HepG2 (cell line): Measurements from ENCODE around the genes SLC6A14 and WDR44.

GRCh38 chrX:115950970-115951445 is 219.5 kb upstream of the AGTR2 start:
- RRBS, 2 experiments, result no CpG with 5 or more reads among the region's 15 CpGs
CAGE:
- cytosol, long polyA minus RNA, result no peak
- cytosol, long polyA plus RNA, result no peak
- long polyA plus RNA, result no peak
- nucleus, long polyA minus RNA, result no peak
- nucleus, long polyA plus RNA, result no peak

GRCh38 chrX:115968065-115969360 is 202.0 kb upstream of the AGTR2 start:
- RRBS, 2 experiments, result 6 to 8% methylated on average over 5 to 11 of the region's 57 CpGs
CAGE:
- cytosol, long polyA minus RNA, result no peak
- cytosol, long polyA plus RNA, result no peak
- long polyA plus RNA, result no peak
- nucleus, long polyA minus RNA, result no peak
- nucleus, long polyA plus RNA, result no peak

DNA sequence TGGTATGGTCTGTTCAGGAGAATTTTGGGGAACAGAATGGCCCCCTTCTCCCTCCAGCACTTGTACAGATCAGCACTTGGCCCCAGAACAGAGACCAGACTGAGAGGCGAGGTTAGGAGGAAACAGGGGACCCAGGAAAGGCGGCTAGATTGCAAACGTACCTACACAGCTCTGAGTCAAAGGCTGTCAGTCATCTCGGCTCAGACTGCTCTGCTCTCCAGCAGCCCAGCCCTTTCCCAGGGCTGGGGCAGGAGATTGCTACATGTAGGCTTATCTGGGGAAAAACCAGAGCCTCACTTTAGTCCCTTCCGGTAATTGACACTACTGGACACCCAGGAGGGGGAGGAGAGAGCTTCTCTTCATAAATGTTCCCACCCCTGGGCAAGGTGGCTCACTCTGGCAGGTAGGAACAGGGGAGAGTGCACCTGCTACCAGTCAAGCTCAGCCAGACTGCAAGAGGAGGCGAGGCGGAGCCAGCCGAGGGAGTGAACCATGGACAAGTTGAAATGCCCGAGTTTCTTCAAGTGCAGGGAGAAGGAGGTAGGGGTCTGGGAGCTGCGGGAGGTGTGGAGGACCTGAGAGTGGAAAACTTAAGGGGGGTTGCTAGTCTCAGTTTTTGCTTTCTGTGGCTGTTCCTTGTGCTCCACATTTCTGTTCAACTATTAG is at the start of gene SLC6A14:
SLC6A14 (plus strand) TSS at position 389 of the 666 bp plus-strand sequence.
- RRBS, 2 experiments, result no CpG with 5 or more reads among the region's 10 CpGs
CAGE:
- cytosol, long polyA minus RNA, result start-site peak on the plus strand centred at position 304 of the sequence, 12 bp wide, 97 reads; start-site peak on the plus strand centred at position 390 of the sequence, 15 bp wide, 966 reads
- cytosol, long polyA plus RNA, result start-site peak on the plus strand centred at position 396 of the sequence, 174 bp wide, 136 and 176 reads in 2 replicates
- long polyA plus RNA, result start-site peak on the plus strand centred at position 376 of the sequence, 174 bp wide, 359 and 130 reads in 2 replicates
- nucleus, long polyA minus RNA, result no peak
- nucleus, long polyA plus RNA, result no peak

DNA sequence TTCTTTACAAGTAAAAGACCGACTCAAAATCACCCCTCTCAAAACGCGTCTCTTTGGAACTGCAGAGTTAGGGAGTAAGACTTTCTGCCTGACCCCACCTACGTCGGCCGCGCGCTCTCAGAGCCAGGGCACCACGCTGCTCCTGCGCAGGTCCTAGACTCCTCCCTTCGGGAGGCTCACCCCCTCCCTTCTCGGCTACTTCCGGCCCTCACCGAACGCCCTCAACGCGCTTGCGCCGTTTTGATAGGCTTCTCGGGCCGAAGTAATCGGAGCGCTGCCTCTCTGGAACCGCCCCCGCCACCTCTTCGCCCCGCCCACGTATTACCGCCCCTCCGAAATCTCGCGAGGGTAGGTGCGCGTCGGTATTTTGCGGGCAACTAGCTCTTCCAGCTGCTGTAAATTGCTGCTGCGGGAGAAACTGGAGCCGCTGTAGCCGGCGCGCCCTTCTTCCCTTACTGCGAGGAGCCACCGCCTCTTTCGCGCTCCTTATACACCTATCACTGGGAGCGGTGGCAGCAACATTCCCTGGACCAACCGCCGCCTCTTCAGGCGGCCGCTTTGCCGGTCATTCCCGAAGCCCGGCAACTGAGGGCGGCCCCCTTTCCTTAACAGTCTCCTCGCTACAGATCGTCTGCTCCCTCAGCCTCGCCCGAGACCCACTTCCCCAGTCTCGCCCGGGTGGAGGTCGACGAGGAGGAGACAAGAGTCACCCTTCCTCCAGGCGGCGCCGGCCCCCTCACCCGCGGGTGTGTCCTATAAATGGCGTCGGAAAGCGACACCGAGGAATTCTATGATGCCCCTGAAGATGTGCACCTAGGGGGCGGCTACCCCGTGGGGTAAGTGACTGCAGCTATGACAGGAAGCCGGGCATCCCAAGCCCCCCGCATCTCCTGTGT is at the start of gene WDR44:
WDR44 (plus strand) TSS at position 362 of the 896 bp plus-strand sequence.
- RRBS, 2 experiments, result 2% methylated on average over 9 to 11 of the region's 75 CpGs
CAGE:
- cytosol, long polyA minus RNA, result start-site peak on the plus strand centred at position 367 of the sequence, 10 bp wide, 110 reads
- cytosol, long polyA plus RNA, result no peak
- long polyA plus RNA, result start-site peak on the plus strand centred at position 377 of the sequence, 101 bp wide, 45 and 48 reads in 2 replicates
- nucleus, long polyA minus RNA, result no peak
- nucleus, long polyA plus RNA, result start-site peak on the plus strand centred at position 350 of the sequence, 46 bp wide, 61 and 89 reads in 2 replicates

- RRBS, 2 experiments, result 2% methylated on average over 13 to 16 of the region's 48 CpGs
CAGE:
- cytosol, long polyA minus RNA, result no peak
- cytosol, long polyA plus RNA, result no peak
- long polyA plus RNA, result no peak
- nucleus, long polyA minus RNA, result no peak
- nucleus, long polyA plus RNA, result no peak
Observed at GRCh38 chrX:118839274-118839804, 15.7 kb downstream of the ZCCHC12 start.

DNA sequence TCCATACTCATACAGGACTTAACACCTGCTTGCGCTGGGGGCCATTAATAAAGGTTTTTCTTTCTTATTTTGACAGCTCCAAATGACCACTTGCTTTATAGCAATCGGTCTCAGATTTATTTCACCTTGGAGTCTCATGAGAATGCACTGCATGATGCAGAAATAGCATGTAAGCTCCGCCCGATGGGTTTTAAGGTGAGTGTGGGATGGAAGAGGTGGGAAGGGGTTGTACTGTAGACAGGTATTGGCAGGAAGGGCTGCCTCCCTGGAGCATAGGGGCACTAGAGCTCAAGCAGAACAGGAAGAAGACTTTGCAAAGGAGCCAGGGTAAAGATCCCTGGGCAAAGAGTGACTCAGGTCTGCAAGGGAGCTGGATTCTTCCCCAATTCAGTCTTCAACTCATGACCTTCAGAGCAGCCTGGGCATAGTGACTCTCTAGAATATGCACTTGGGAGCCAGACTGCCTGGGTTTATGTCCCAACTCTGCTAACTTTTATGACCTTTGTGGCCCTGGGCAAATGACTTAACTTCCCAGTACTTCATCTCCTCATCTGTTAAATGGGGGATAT is 3.9 kb downstream of the LONRF3 start:
- RRBS, 2 experiments, result no CpG with 5 or more reads among the region's 4 CpGs
CAGE:
- cytosol, long polyA minus RNA, result no peak
- cytosol, long polyA plus RNA, result no peak
- long polyA plus RNA, result no peak
- nucleus, long polyA minus RNA, result no peak
- nucleus, long polyA plus RNA, result no peak

- RRBS, 2 experiments, result no CpG with 5 or more reads among the region's 5 CpGs
CAGE:
- cytosol, long polyA minus RNA, result no peak
- cytosol, long polyA plus RNA, result no peak
- long polyA plus RNA, result no peak
- nucleus, long polyA minus RNA, result no peak
- nucleus, long polyA plus RNA, result no peak
Observed at GRCh38 chrX:119389162-119389680, 9.9 kb upstream of the SLC25A43 start.

DNA sequence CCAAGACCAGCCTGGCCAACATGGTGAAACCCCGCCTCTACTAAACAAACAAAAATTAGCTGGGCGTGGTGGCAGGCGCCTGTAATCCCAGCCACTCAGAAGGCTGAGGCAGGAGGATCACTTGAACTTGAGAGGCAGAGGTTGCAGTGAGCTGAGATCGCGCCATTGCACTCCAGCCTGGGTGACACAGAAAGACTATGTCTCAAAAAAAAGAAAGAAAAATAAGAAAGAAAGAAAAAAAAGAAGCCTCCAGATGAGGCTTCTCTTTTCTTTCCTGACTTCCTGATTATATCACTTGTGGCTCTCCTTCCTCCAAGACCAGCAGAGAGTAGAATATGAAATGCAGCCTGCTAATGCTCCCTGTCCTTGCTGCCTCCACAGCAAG is 11.5 kb downstream of the SLC25A43 start:
- RRBS, 2 experiments, result no CpG with 5 or more reads among the region's 5 CpGs
CAGE:
- cytosol, long polyA minus RNA, result no peak
- cytosol, long polyA plus RNA, result no peak
- long polyA plus RNA, result no peak
- nucleus, long polyA minus RNA, result no peak
- nucleus, long polyA plus RNA, result no peak

DNA sequence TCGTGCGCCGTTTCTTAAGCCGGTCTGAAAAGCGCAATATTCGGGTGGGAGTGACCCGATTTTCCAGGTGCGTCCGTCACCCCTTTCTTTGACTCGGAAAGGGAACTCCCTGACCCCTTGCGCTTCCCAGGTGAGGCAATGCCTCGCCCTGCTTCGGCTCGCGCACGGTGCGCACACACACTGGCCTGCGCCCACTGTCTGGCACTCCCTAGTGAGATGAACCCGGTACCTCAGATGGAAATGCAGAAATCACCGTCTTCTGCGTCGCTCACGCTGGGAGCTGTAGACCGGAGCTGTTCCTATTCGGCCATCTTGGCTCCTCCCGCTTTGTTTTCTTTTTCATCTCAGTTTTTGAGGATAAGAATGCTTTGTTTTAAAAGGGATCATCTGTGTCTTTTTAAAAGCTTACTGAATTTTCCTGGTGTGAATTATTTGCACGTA is 27.1 kb upstream of the SLC25A5 start:
- RRBS, 2 experiments, result no CpG with 5 or more reads among the region's 27 CpGs
CAGE:
- cytosol, long polyA minus RNA, result no peak
- cytosol, long polyA plus RNA, result no peak
- long polyA plus RNA, result no peak
- nucleus, long polyA minus RNA, result no peak
- nucleus, long polyA plus RNA, result no peak

GRCh38 chrX:119605215-119606277 is 31.2 kb downstream of the UBE2A start:
- RRBS, 2 experiments, result no CpG with 5 or more reads among the region's 75 CpGs
CAGE:
- cytosol, long polyA minus RNA, result no peak
- cytosol, long polyA plus RNA, result no peak
- long polyA plus RNA, result no peak
- nucleus, long polyA minus RNA, result no peak
- nucleus, long polyA plus RNA, result no peak

DNA sequence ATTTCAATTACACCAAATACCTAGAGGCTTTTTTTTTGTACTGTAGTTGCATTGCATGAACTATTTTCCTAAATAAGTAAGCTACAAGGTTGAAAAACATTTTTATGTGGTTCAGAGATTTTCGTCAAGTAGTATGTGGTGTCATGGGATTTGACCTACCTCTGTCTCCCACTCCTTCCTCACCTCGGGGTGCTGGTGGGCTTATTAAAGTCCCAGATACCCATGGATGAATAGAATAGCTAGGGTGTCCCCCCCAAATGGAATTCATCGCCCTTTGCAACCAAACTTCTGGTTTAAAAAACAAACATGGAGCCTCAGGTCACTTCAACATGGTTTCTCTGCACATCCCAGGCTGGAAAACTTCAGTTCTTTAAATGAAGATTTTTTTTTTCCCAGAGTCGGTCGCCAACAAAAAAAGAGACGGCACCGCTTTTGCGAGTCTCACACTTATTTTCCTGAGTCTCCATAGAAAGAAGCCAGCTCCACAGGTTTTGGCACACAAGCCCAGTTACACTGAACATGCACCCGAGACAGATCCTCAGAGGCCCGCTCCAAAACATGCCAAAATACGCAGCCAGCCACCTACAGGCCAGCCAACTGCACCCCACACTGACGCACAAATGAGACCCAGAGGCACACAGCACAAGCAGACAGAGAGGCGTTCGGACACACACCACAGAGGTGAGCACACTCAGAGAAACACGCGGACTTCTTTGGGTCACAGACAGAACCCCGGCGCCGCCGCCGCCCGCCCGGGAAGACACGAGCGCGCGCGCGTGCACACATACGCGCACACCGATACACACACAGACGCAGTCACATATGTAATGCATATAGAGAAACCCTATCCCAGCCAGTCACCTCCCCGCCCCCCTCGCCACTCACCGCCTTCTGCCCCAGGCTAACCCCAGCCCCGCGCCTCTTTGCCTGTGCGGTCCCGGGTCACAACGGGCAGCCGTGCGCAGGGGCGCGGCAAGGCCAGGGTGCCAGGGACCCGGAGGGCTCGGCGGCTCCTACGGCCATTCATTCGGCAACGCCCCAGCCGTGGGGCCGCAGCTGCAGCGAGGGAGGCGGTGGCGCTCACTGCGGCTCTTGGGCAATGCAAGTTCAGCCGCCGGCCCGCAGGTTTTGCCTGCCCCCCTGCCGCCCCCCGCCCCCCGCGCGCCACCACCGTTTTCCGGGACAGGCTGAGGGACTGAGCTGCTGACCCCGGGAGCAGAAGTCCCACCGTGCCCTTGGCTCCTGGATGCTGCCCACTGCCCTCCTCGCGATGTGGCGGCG is 801 bp downstream of the SEPTIN6 start:
- RRBS, 2 experiments, result 2% methylated on average over 16 of the region's 73 CpGs
CAGE:
- cytosol, long polyA minus RNA, result no peak
- cytosol, long polyA plus RNA, result no peak
- long polyA plus RNA, result no peak
- nucleus, long polyA minus RNA, result no peak
- nucleus, long polyA plus RNA, result no peak

- RRBS, 2 experiments, result no CpG with 5 or more reads among the region's 4 CpGs
CAGE:
- cytosol, long polyA minus RNA, result no peak
- cytosol, long polyA plus RNA, result no peak
- long polyA plus RNA, result no peak
- nucleus, long polyA minus RNA, result no peak
- nucleus, long polyA plus RNA, result no peak
Observed at GRCh38 chrX:119841484-119841974, 11.2 kb downstream of the UPF3B start.

DNA sequence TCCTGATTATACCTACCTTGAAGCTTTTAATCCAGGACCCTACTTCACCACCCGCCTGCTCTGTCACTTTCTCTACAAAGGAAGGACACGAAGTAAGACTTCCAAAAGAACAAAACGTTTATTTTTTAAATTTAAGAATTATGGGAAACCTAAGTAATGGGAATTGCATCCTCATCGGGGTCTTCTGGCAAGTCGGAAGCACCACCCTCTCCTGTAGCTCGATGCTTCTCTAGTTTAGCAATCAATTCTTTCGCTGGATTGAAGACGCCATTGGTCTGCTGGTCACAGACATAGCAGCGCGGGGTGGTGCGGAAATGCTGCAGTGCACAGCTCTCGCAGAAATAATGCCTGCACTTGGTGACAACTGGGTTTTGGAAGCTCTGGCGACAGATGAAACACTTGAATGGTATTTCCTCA is 1.1 kb downstream of the RNF113A start:
- RRBS, 2 experiments, result no CpG with 5 or more reads among the region's 13 CpGs
CAGE:
- cytosol, long polyA minus RNA, result no peak
- cytosol, long polyA plus RNA, result no peak
- long polyA plus RNA, result no peak
- nucleus, long polyA minus RNA, result no peak
- nucleus, long polyA plus RNA, result no peak

DNA sequence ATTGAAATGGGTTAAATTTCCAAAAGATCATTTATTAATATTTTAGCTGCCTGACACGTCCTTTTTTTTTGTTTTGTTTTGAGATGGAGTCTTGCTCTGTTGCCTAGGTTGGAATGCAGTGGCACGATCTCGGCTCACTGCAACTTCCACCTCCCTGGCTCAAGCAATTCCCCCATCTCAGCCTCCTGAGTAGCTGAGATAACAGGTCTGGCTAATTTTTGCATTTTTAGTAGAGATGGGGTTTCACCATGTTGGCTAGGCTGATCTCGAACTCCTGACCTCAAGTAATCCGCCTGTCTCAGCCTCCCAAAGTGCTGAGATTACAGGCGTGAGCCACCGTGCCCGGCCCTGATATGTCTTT is 18.1 kb downstream of the NKAP start:
- RRBS, 2 experiments, result no CpG with 5 or more reads among the region's 8 CpGs
CAGE:
- cytosol, long polyA minus RNA, result no peak
- cytosol, long polyA plus RNA, result no peak
- long polyA plus RNA, result no peak
- nucleus, long polyA minus RNA, result no peak
- nucleus, long polyA plus RNA, result no peak

- RRBS, 2 experiments, result no CpG with 5 or more reads among the region's 4 CpGs
CAGE:
- cytosol, long polyA minus RNA, result no peak
- cytosol, long polyA plus RNA, result no peak
- long polyA plus RNA, result no peak
- nucleus, long polyA minus RNA, result no peak
- nucleus, long polyA plus RNA, result no peak
Observed at GRCh38 chrX:120259857-120260056, 9.1 kb downstream of the ZBTB33 start.

DNA sequence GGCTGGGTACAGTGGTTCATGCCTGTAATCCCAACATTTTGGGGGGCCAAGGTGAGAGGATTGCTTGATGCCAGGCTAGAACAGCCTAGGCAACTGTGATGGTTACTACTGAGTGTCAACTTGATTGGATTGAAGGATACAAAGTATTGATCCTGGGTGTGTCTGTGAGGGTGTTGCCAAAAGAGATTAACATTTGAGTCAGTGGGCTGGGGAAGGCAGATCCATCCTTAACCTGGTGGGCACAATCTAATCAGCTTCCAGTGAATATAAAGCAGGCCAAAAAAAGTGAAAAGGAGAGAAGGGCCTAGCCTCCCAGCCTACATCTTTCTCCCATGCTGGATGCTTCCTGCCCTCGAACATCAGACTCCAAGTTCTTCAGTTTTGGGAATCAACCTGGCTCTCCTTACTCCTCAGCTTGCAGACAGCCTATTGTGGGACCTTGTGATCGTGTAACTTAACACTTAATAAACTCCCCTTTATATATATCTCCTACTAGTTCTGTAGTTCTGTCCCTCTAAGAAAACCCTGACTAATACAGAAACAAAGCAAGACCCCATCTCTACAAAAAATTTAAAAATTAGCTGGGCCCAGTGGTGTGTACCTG is 13.1 kb downstream of the CUL4B start:
- RRBS, 2 experiments, result no CpG with 5 or more reads among the region's 2 CpGs
CAGE:
- cytosol, long polyA minus RNA, result no peak
- cytosol, long polyA plus RNA, result no peak
- long polyA plus RNA, result no peak
- nucleus, long polyA minus RNA, result no peak
- nucleus, long polyA plus RNA, result no peak

DNA sequence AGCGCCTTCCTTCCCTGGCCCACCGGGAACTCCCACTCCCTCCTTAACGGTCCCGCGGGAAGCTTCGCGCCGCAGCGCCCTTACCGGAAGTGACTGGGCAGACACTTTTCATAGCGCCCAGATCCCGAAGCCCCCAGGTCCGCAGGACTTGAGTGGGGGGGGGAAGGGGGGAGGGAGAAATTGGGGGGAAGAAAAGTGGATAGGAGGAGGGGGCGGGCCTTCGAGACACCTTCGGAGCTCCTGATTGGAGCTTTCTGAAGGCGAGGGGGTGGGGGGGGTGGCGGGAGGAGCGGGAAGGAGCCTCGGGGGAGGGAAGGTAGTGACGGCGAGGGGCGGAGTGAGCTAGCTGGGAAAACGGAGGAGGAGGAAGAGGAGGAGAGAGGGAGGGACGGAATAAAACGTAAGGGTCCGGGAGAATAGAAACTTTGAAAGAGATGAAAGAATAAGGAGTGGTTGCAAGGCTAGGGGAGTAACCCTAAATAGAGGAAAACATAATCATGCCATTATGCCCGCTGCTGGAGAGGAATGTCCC is 592 bp upstream of the CUL4B start:
- RRBS, 2 experiments, result under 1 to 2% methylated on average over 9 of the region's 28 CpGs
CAGE:
- cytosol, long polyA minus RNA, result start-site peak on the minus strand centred at position 131 of the sequence, 73 bp wide, 290 reads
- cytosol, long polyA plus RNA, result start-site peak on the minus strand centred at position 104 of the sequence, 45 bp wide, 20 and 24 reads in 2 replicates
- long polyA plus RNA, result start-site peak on the minus strand centred at position 102 of the sequence, 23 bp wide, 17 and 21 reads in 2 replicates
- nucleus, long polyA minus RNA, result no peak
- nucleus, long polyA plus RNA, result start-site peak on the minus strand centred at position 134 of the sequence, 80 bp wide, 18 and 59 reads in 2 replicates

GRCh38 chrX:120617925-120618824 is 11.7 kb downstream of the C1GALT1C1 start:
- RRBS, 2 experiments, result no CpG with 5 or more reads among the region's 6 CpGs
CAGE:
- cytosol, long polyA minus RNA, result no peak
- cytosol, long polyA plus RNA, result no peak
- long polyA plus RNA, result no peak
- nucleus, long polyA minus RNA, result no peak
- nucleus, long polyA plus RNA, result no peak

DNA sequence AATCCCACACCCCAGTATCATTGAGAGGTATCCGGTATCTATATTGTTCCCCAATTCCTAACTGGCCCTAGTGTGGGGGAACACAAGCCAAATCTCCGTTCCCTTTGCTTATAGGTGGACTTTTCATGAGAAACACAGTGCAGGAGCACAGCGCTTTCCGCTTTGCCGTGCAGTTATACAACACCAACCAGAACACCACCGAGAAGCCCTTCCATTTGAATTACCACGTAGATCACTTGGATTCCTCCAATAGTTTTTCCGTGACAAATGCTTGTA is 1.6 kb downstream of the GRIA3 start:
- RRBS, 2 experiments, result no CpG with 5 or more reads among the region's 8 CpGs
CAGE:
- cytosol, long polyA minus RNA, result no peak
- cytosol, long polyA plus RNA, result no peak
- long polyA plus RNA, result no peak
- nucleus, long polyA minus RNA, result no peak
- nucleus, long polyA plus RNA, result no peak

DNA sequence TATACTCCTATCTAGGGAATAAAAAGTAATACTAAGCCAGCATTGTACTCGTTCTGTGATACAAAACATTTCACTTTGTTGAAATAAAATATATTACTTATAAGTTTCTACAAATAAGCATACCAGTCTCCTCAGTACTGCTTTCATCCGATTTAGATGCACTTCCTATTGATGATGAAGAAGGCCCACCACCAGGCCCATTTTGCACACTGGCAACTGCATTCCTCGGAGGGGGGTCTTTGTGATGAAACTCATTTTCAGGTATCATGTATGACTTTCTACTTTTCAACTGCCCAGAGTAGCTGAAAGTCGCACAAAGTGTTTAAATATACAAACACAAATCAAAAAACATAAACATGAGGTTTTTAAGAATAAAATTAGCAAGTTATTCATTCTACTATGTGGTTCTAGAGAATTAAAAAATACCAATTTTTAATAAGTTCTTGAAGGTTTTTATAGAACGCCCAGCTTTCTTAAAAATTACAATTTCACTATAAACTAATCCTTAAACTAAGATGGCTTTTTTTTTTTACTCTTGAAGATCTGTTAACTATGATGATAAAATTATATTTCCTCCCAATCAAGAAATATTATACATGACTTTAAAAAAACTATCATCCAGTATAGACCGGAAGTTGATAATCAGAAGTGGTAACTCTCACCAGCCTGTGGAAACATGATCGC is 109.7 kb downstream of the THOC2 start:
- RRBS, 2 experiments, result no CpG with 5 or more reads among the region's 7 CpGs
CAGE:
- cytosol, long polyA minus RNA, result no peak
- cytosol, long polyA plus RNA, result no peak
- long polyA plus RNA, result no peak
- nucleus, long polyA minus RNA, result no peak
- nucleus, long polyA plus RNA, result no peak